Vermiform appendix (tissue), 1 donor: ENCODE results near the genes DCANP1, CXCL14, LECT2, SMAD5 and HNRNPA0.

GRCh38 chr5:134577774-134578117, 52.3 kb downstream of the JADE2 start:
- PRO-cap = no peak

GRCh38 chr5:134579773-134580403, 52.7 kb downstream of the SAR1B start:
- PRO-cap = no peak

DNA sequence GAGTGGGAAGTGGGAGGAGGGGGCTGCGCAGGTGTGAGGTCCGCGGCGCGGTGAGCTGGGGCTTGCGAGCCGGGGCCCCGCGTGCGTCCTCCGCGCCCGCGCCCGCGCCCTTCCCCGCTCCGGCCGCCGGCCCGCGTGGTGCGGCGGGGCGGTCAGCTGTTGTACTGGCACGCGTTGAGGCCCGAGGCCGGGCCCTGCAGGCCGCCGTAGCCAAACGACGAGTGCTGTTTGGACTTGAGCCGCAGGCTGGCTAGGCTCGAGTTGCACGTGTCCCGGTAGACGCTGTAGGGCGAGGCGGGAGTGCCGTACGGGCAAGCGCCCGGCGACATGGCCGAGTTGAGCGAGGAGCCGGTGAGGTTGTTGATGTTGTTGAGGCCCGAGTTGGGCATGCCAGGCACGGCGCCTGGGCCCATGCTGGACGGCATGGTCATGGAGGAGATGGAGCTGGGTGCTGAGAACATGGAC, 5.4 kb downstream of the PITX1 start:
- PRO-cap = no peak

DNA sequence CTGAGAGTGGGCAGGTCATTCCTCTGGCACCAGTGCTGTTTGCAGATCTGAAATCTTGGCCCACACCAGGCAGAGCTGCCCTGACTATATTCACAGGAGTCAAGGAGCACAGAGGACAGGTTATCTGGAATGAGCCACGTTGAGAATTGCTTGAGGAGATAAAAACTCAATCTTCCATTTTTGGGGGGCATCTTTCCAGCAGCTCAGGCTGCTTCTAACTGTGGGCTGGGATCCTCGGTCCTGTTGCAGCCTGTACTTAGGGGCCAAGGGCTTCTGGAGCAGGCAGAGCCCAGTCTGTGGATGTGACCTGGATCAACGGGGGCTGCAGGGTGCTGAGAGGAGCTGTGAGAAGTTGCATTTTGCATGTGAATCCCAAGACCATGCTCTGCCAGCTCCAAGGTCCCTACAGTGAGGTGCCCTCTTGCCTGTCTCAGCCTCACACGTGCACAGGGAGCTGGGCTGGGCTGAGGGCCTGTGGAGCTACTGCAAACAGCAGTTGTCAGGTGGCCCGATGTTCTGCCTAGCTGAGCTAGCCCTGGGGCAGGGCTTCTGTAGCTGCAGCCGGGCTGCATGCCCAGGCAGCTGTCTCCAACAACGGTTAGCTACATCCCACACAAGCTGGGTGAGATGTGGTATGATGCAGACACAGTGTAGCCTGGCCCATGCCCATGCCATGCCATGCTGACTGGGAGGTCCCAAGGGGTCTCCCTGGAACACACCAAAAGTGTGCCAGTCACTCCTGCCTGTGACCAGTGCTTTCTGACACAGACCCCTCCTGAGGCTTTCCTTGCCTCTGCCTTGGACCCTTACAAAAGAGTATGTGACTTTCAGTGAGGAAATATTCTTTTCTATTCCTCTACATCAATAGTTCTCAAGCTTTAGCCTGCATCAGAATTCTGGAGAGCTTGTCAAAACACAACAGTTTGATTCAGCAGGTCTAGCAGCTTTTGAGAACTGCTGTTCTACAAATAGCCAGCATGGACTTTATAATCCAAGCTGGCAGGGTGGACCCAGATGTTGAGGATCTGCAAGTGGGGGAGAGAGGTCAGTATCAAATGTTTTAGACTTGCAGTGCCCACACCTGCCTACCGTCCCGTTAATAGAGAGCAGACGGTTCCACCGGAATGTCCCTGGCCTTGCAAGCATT, 62.0 kb downstream of the MACROH2A1 start:
- PRO-cap = no peak

DNA sequence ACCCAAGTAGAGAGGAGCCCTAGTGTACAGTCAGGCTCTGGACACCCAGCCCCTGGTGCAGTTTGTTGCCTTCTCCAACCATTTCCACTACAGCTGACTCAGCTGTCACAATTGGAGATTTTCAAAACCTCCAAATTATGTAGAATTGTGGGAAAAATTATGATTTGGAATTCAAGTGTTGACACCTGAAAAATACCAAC, 32.2 kb downstream of the MACROH2A1 start:
- PRO-cap = no peak

DNA sequence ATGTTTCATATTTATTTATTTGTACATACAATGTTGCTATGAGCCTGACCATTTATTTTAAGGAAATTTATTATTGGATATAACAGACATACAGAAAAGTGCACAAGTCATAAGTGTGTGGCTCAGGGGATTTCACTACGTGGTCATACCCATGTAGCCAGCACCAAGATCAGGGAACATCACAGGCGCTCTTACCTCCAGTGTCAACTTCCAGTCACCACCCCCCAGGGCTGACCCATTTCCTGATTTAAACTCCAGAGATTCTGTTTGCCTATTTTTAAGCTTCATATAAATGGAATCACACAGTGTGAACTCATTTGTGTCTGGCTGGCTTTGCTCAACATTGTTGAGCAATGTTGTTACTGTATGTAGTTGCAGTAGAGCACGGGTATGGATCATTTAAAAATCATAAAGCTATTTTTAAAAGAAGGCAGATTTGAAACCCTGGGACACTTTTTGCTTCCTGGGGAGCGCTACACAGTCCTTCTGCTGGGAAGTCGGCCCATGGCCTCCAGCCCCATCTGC, 13.6 kb downstream of the DCANP1 start:
- PRO-cap = no peak

DNA sequence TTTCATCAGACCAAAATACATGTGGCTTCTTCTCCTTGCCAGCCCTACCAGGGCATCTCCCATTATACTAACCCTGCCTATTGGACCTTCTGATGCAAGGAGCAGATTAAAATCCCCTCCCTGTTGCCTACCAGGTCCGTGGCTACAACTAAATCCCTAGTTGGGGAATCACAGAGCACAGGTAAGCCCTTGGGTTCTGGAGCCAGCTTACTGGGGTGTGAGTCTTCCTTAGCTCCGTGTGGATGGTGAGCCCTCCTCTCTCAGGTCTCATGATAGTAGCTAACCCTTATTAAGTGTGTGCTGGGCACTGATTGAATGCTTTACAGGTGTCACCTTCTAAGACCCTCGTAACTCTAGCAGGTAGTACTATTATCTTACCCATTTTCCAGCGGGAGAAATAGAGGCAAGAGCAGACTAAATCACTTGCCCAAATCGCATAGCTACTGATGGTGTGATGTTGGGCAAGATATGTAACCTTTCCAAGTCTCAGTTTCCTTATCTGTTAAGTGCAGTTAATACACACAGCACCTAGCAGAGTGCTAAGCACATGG, at the start of gene DCANP1:
DCANP1 (minus strand) TSS at position 199 of the 551 bp plus-strand sequence.
- PRO-cap = no peak

DNA sequence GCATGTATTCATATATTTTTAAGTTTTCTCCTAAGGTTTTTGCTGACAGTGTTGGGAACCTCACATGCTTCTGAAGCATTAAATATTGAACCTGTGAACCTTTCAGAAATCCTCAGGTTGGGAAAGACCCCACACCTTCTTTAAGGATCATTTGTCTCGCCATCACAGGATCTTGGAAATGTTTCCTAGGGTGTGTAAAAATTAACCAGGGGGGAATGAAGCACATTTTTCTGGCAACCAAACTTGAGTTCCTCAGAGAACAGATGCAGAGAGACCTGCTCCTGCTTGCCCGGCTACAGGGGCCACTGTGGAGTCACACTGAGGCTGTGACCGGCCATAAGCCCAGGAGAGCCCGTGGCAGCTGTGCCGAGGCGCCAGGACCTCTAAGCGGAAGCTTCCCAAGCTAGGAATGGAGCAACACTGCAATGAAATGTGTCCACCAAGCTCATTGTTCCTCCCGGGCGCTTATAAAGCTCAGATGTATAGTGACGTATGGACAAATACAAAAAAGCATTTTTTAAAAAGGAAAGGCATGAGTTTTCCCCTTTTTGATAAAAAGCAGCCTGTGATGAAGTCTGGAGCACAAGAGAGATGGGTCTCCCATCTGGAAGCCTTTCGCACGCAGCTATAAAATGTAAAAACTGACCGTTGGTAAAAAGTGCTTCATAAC, 7.6 kb downstream of the CXCL14 start:
- PRO-cap = no peak

DNA sequence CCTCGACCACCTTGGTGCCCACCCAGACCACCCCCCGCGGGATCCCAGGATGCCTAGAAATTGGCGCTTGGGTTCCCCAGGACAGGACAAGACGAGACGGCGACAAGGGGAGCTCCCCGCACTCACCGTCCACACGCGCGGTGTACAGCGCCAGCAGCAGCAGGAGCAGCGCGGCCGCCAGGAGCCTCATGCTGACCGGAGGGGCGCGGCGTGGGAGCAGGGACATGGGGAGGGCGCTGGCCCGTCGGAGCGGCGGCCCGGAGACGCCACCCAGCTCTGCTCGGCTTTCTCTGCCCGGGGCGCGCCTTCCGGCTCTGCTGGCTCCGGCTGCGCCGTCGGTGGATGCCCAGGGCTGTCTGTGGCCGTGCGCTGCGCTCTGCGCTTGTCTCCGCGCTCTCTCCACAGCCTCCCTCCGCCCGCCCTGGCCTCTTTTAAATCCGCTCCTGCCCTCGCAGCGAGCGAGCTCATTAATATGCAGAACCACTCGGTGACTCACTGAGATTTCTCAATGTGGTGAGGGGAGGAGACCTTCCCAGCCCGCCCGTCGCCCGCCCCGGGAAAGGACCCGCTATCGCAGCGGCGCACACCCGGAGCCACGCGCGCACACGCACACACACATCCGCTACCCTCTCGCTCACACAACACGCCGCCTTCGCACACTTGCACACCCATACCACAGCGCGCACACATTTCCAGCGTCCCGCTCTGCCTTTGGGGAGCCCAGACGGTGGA, at the start of gene CXCL14:
CXCL14 (minus strand) TSS at position 403 of the 732 bp plus-strand sequence.
- PRO-cap = bidirectional peak, plus-strand start at position 586 of the sequence, minus-strand start at position 403 of the sequence

GRCh38 chr5:135704717-135705021, 125.9 kb upstream of the CXCL14 start:
- PRO-cap = no peak

GRCh38 chr5:135954723-135955443, at the start of gene LECT2:
LECT2 (minus strand) TSS chr5:135954983.
- PRO-cap = no peak

DNA sequence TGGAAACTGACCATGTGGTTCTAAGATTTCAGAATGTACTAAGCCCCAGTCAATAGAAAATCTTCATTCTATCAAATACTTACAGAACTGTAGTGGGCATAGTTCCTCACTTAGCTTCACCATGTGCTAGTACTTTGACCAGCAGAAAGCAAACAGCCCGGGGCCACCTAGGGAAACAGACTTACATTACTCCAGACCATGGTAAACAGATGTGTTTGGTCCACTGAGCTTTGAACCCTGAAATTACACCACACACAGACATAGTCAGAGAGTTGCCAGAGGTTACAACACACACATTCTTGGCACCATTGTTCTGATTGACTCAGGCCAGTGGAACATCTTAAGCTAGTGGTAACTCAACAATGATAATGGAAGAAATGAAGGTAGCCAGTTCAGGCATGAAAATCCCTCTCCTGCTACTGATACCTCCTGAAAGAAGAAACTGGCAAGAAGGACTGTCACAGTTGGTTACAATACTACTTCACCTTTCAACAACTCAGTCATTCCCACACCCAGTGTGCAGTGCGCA, 18.6 kb upstream of the LECT2 start:
- PRO-cap = no peak

- PRO-cap = no peak
Measured at GRCh38 chr5:135977226-135978120, 22.7 kb upstream of the LECT2 start.

- PRO-cap = no peak
Measured at GRCh38 chr5:136024346-136024547, 4.5 kb upstream of the TGFBI start.

GRCh38 chr5:136062909-136063917, 34.4 kb downstream of the TGFBI start:
- PRO-cap = no peak

DNA sequence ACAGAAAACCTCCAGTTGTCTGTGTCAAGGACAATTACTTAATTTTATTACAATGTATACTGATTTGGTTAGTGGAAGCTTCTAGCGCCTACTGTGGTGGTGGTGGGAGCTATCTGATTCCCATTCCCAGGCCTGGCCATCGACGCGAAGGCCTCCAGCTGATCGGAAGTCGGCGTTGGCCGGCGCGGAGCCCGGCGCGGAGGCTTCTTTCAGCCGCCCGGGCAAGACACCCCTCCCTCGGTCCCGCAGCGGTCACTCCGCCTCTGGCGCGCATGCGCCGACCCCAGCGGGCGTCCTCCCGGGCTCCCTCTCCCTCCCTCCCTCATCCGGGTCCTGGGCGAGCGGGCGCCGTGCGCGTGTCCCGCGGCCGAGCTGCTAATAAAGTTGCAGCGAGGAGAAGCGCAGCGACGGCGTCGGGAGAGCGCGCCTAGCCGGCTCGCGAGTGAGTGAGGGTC, at the start of gene SMAD5:
SMAD5 (plus strand) TSS at position 325 of the 455 bp plus-strand sequence.
- PRO-cap = bidirectional peak, plus-strand start at position 325 of the sequence, minus-strand start at position 198 of the sequence

GRCh38 chr5:137224043-137224374, 275.1 kb downstream of the SPOCK1 start:
- PRO-cap = no peak

GRCh38 chr5:137618947-137620086, 116.6 kb downstream of the KLHL3 start:
- PRO-cap = no peak

DNA sequence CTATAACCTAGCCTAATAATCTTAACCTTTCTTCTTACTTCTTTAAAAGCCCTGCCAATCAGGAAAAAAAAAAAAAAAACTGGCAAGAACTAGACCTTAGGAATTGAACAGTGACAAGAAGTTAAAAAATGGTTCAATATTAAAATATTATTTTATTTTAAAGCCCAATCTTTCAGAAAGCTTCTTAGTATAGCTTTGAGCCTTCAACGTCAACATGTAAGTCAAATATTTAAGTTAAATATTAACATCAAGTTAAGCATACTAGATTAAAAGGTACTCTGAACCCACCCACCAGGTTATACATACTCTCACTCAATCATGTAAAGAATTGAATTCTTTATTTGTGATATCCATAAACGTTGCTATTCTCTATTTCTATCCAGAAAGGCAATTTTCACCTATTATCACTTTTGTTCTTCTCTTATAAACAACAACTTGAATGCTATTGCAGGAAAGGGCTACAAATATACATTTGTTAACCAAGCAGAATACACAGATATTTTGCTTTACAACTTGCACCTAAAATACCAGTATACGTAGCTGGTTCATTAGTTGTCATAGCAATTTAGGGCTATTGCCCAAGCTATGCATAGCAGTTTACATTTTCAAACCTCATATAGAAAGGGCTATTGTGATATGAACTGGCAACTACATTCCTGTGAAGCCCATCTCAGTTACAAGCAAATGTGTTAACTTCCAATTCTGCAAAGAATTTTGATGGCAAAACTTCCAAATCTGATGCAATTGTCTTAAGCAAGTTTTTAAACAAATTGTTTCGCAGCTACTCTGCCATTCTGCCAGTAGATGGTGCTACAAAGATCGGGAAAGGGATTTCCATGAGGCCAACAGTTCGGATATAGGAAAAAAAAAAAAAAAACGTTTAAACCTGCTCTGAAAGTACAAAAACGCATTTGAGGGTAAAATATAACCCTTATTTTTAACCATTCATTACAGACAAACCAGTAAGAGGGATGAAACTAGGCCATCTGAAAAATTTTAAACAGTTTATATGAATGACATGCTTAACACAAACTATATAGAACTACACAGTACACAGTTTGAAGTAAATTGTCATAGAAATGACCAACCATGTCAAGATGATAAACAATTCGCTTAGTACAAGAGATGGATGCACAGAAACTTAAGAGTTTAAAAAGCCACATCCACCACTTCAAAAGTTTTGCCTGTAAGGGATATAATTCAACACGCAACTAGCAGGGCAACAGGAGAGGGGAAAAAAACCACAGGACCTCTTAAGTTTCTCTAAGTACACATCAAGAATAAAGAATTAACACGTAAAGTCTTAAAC, 2.5 kb downstream of the HNRNPA0 start:
- PRO-cap = no peak

GRCh38 chr5:137754255-137755172, at the start of gene HNRNPA0:
HNRNPA0 (minus strand) TSS chr5:137754363.
- PRO-cap = bidirectional peak, plus-strand start at chr5:137754519, minus-strand start at chr5:137754342; bidirectional peak, plus-strand start at chr5:137754852, minus-strand start at chr5:137754688